Trachea (tissue), 1 donor: ENCODE measurements around a stretch of chr3.

GRCh38 chr3:114718597-114719282 lies 424.9 kb downstream of the TIGIT start:
- PRO-cap, result no peak

DNA sequence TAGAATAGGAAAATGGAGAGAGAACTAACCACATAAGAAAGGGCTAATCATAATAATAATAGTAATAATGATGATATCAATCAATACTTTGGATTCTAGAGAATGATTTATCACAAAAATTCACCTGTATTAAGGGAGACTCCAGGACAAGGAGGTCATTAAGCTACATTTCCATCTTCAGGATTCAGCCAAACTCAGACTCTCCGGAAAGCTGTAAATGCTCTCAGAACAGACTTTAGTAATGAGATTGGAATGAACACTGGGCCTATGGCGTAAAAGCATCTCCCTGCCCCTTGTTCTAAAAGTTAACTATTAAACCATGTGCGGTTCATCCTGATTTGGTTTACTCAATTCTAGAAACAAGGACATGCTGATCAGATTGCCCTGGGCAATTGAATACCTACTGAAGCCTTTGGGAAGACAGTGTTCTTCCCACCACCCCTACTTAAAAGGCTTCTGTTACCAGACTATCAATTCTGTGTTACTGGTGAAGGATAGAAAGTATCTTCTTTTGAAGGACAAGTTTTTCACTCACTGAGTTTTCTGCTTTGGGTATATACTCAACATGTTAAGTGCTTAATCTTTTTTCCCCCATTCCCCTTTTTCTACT lies 401.2 kb downstream of the ZBTB20 start:
- PRO-cap, result unidirectional peak, plus-strand start at position 341 of the sequence

DNA sequence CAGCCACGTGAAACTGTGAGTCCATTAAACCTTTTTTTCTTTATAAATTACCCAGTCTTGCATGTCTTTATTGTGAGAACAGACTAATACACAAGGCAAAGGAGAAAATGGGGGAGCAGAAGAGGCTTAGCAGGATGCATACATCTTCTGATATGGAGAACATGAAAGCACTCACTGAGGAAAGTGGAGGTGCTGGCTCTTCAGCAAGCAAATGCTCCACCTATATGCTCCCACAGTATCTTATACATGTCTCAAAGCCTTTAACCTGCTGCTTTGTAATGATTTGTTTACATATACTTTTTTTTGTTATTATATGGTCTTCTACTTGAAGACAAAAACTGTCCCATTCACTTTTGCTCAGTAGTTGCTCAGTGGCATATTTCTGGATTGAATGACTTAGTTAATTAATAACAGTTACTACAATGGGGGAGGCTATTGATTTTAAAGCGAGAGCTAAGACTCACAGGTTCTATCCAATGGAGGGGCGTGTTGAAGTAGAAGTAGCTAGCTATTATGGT lies 365.1 kb downstream of the ZBTB20 start:
- PRO-cap, result no peak

GRCh38 chr3:114902619-114903359 lies 244.3 kb downstream of the ZBTB20 start:
- PRO-cap, result no peak

GRCh38 chr3:115147750-115148528 lies 851 bp upstream of the ZBTB20 start:
- PRO-cap, result unidirectional peak, plus-strand start at chr3:115147918; unidirectional peak, plus-strand start at chr3:115148003

GRCh38 chr3:115784813-115784975 lies 161.4 kb downstream of the GAP43 start:
- PRO-cap, result bidirectional peak, plus-strand start at chr3:115784880, minus-strand start at chr3:115784636

- PRO-cap, result no peak
Measured at GRCh38 chr3:116051113-116051575, 394.1 kb downstream of the LSAMP start.

DNA sequence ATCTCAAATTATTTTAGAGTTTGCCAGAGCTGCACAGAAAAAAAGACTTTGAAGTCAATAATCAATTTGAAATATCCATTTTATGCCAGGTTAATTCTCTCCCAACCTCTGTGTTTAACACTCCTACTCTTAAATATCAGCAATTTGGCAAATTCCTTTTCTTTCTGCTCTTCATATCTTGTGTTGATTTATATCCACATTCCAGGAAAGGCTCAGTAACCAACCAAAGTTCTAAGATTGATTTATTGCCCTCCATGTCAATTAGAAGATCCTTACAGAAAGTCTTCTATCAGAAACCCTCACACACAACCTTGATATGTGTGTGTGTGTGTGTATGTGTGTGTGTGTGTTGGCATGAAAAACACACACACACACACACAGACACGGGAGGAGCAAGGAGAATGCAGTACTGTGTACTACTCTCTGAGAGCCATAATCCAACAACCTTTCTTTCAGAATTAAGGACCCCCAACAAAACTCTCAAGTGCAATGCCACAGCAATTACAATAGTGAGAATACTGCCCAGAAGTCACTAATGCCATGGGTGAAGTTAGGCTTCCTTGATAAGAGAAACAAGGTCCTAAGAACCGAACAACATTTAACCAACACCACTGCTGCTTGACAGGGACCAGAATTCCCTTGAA lies 1.1 kb downstream of the LSAMP start:
- PRO-cap, result no peak

DNA sequence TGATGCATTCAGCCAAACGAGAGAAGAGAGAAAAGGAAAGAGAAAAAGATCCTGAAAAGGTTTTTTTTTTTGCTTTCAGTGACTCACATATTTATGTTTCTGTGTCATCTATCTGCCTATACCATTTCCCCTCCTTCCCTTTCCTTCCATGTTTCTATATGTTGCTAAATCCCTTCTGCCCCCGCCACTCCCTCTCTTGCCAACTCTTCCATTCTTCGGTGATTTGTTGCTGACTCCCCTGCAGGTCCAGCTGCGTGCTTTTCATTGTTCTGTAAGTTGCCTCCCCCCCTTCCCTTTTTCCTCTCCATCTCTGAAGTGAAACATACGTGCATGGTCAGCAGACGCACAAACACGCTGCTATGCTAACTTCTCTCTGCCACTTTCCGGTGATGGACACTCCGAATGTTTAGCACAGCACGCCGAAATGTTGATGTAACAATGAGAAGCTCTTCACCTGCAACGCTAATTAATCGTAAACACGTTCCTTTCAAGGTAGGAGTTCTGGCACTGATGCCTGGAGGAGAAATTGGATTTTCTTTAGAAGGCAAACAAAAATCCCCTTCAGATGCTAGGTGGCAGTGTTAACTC lies 418.8 kb upstream of the LSAMP start:
- PRO-cap, result no peak

DNA sequence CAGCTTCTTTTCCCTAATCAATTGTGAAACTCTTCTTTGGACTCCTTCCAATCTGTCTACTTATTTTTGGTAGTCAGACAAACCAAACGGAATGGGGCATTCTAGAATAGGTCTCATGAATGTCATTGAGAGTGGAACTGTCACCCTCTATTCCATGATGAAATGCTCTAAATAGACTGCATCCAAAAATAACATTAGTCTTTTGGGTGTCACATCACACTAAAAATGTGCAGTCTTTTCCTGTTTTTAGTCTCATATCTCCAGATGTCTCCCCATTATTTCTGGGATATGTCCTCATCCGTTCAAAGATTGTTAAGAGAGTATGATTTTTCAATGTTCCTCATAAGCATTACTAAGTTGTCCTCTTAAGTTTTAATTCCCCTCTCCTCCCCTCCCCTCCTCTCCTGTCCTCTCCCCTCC lies 831.4 kb upstream of the LSAMP start:
- PRO-cap, result no peak

- PRO-cap, result no peak
Measured at GRCh38 chr3:118577271-118577672, 457.4 kb downstream of the IGSF11 start.

- PRO-cap, result no peak
Measured at GRCh38 chr3:118972997-118973211, 61.7 kb downstream of the IGSF11 start.

DNA sequence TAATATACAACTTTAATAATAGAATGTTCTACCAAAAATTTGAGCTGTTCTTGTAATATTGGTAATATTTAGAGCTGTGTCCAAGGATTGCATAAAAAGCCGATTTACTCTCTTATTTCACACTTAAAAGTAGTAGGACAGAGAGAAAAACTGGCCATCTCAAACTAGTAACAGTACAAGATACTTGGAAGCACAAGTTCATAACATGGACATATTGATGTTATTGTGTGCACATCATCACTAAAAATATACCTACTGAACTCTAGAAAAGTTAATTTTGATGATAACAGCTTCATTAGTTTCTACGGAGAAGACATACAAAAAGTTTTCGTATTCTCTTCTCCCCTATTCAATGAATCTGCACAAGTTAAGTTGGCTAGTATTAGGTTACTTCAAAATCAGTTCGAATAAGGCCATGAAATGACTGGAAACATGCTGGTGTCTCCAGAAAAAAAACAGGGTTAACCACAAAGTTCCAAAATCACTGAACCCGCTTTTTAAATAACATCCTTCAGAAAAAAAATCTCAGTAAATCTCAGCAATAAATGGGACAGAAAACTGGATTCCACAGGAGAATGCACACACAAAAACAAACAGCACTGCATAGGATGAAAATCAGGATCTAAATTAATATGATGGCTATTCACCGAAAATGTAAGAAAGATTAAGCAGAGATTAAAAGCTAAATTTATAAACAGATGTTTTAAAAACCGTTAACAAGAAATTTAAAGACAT lies 1.3 kb downstream of the IGSF11 start:
- PRO-cap, result no peak

DNA sequence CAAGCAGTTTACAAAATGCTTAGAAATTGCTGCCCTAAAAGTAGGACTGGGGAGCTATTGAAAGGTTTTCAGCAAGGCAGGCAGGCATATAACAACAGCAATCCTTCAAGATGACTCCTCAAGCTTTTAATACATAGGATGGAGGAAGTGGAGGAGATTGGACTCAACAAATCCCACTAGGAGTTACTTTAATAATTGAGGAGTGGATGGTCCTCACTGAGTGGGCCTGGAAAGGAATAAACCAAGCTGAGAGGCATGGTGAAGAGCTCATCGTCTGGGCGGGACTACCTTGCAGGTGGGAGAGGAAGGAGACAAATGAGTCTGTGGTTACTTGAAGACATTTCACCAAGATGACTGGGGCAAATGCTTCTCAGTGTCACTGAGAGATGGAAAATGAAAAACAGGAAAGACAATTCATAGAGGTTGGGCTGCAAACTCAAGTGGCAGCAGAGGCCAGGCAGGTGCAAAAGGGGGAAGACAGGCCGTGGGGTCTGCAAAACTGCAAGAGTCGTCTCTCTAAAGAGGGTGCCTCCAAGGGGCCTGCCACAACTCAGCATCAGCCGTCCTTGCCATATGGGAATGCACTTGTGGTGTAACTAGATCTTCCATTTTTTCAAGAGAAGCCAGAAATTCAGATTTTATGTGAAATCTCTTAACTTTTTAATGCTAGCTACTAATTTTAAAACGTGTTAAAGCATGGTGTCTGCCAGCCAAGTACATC lies 1.5 kb upstream of the ARHGAP31 start:
- PRO-cap, result no peak

DNA sequence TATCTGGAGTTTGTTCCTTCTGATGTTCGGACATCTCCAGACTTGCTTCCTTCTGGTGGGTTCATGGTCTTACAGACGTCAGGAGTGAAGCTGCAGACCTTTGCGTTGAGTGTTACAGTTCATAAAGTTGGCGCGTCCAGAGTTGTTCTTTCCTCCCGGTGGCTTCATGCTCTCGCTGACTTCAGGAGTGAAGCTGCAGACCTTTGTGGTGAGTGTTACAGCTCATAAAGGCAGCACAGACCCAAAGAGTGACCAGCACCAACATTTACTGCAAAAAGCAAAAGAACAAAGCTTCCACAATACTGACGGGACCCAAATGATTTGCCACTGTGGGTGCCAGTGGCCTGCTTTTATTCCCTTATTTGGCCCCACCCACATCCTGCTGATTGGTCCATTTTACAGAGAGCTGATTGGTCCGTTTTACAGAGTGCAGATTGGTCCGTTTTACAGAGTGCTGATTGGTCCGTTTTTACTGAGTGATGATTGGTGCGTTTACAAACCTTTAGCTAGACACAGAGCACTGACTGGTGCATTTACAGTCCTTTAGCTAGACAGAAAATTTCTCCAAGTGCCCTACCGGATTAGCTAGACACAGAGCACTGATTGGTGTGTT lies 43.1 kb downstream of the ARHGAP31 start:
- PRO-cap, result no peak

DNA sequence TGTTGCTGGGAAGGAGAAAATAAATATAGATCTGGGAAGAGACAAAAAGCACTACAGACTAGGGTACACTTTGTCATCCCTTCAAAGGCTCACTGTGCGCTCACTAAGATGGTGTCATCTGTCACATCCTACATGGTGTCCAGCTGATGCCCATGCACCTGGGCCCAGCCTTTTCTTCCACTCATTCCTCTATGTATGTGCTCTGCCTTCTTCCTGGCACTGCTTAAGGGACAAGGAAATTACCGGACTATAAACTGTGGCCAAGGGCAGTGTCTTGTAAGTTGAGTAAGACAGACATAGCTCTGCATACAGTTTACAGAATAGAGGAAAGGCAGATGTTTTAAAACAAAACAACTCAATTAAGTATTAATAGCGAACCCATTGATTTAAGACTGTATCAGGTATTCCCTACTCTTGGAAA lies 52.9 kb downstream of the ARHGAP31 start:
- PRO-cap, result no peak

DNA sequence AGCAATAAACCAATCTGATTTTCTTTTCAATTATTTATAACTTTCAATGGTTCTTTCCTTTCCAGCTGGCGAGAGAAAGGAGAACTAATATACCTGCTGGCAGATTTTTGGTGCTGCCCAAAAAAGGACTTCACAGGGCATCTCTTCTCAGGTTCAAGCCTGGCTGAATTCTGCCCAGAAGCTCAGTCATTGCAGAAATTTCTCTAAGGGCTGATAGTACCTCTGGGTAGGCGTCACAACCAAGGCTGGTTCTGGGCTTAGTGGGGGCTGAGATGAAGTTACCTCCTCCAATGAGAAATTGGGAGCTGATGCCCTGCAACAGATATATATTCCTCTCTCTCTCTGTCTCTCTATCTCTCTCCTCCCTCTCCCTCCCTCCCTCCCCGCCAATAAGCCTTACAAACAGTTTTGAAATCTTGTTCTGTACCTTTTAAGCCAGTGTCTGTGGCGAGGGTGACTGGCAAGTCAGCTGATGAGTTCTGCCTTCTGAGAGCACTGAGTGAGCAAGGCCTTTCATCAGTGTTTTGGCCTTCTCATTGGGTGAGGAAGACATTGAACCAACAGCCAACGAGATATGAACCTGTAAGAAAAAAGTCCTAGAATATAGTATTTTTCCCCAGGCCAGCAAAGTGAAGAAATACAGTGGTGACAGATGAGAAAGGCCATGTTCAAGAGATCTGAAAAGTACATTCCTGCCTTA lies 45.6 kb downstream of the TMEM39A start:
- PRO-cap, result no peak

DNA sequence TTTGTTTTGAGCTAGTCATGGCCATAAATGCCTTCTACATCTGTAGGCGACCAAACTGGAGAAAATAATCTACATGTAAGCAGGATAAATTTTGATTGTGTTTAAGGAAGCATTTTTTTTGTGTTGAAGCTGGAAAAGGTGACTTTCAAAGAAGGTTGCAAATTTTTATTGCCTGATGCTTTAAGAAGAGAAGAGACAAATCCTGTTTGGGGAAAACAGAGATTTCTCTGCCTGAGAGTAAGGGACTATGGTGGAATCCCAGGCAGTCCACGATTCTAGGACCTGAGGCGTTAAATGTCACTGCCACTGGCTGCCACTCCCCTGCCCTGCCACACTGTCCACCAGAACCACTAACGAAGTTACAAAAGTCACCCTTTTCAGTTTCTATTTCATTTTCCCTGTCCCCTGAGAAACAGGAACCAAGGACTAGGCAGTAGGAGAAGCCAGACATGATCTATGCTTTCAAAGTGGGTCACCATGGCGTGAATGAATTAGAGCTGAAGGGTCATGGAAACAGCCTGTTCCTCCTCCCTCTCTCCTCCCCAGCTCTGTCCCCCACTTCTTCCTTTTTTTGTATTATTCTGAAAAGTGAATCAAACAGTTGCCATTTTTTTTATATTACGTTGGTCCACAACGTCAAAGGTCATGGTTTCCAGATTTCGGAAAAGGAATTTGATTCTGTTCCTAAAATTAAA lies 9.1 kb upstream of the ADPRH start:
- PRO-cap, result no peak

- PRO-cap, result no peak
Measured at GRCh38 chr3:119595608-119596357, 1.9 kb upstream of the PLA1A start.

GRCh38 chr3:119619186-119619855 lies 21.6 kb downstream of the PLA1A start:
- PRO-cap, result no peak